Measurements from ENCODE around the gene SEC61A1.

DNA sequence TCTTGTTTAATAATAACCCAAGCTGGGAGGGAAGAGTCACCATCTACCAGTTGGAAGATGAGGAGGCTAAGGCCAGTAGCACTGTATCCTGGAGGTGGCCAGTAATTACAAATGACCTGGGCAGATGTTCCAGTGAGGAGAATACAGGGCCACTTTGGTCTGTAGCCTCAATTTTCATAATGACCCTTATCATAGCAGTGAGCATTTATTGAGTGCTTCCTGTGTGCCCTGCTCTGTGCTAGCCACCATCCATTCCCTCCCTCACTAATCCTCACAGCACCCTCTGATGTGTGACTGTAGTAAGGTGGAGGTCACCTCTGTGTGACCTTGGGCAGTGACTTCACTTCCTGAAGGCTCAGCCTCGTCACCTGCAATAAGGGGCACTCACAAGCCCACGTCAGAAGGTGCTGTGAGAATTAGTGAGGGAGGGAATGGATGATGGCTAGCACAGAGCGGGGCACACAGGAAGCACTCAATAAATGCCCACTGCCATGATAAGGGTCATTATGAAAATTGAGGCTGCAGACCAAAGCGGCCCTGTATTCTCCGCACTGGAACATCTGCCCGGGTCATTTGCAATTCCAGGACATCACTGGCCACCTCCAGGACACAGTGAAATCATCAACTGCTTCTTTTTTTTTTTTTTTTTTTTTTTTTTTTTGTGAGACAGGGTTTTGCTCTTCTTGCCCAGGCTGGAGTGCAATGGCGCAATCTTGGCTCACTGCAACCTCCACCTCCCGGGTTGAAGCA lies 64.4 kb downstream of the ABTB1 start:
- PRO-cap, result no peak

- PRO-cap, result no peak
Observed at GRCh38 chr3:127738160-127738694, 65.5 kb downstream of the ABTB1 start.

DNA sequence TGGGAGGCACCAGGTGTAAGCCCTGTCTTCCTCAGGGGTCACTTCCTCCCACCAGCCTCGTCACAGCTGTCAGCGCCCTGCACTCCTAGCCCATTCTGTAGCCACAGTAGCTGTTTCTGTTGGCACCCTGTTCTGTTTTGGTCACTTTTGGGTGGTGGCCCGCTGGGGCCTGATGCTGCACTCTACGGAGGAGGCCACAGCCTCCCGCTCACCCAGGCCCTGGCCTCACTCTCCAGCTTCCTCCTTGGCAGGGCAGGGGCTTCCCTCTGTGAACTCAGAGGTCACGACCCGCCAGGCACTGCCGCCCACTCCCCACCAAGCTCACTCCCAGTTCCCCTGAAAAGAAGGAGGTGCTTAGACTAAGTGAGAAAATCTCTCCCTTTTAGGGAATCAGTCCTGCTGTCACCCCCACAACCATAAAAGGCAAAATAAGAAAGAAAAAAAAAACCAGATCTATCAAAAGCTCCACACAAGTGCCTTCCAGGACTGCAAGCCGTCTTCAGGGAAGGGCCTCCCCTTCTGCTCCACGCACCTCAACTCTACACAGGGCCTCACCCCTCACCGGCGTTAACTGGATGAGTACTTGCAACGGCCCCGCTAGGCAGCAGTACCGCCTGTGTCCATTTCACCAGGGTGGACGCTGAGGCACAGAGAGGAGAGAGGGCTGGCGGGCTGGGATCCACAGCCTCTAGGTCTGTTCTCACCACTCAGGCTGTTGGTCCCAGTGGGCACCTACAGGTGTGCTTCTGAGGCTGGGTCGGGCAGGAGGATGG lies 68.2 kb downstream of the MGLL start:
- PRO-cap, result no peak

- PRO-cap, result unidirectional peak, minus-strand start at chr3:127916345
Observed at GRCh38 chr3:127916106-127916572, 1.1 kb downstream of the KBTBD12 start.

DNA sequence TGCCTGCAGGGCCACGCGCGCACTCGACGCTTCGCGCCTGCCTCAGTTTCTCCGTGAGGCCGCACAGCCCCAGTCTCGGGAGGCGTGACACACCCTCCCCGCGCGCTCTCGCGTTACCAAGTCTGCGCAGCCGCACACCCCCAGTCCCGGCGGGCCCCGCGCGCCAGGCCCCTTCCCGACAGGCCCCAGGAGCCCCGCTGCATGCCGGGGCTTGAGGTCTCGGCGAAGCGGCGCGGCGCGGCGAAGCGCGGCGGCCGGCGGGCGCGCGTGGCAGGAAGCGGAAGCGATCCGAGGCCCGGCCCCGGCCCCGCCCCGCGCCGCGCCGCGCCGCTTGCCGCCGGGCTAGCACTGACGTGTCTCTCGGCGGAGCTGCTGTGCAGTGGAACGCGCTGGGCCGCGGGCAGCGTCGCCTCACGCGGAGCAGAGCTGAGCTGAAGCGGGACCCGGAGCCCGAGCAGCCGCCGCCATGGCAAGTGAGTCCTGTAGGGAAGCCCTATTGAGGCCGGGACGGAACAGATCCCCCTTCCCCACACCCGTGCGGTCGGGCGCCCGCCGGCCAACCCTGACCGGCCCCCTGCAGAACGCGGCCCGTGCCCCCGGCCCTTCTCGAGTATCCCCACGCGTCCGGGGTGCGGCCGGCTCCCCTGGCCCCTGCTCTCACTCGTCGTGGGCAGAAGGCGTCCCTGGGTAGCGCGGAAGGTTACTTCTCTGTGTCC lies at the start of gene SEC61A1:
TSS of gene SEC61A1 (plus strand) at position 351 of the 716 bp plus-strand sequence.
- PRO-cap, result bidirectional peak, plus-strand start at position 356 of the sequence, minus-strand start at position 115 of the sequence

DNA sequence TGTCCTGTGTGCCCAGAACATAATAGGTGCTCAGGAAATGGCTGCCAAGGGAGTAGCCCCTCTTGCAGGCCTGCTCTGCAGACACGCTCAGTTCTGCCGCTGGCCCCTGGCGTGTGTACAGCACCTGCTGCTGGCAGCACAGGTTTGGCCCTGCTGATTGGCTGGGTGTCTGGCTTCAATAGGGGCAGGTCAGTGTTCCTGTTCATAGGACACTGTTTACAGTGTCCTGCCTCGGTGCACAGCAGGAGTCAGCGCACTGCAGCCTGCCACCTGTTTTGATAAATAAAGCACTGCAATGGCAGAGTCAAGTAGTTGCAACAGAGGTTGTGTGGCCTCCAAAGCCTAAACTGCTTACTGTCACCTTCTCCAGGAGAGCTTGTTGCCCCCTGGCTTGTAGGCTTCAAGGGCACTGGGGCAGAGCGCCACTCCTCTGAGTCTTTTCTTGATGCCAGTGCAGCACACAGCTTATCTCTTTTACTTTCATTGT lies 146.8 kb downstream of the DNAJB8 start:
- PRO-cap, result no peak

GRCh38 chr3:128323452-128324160 lies 143.1 kb downstream of the DNAJB8 start:
- PRO-cap, result no peak

- PRO-cap, result no peak
Observed at GRCh38 chr3:128366301-128366582, 100.4 kb downstream of the DNAJB8 start.

DNA sequence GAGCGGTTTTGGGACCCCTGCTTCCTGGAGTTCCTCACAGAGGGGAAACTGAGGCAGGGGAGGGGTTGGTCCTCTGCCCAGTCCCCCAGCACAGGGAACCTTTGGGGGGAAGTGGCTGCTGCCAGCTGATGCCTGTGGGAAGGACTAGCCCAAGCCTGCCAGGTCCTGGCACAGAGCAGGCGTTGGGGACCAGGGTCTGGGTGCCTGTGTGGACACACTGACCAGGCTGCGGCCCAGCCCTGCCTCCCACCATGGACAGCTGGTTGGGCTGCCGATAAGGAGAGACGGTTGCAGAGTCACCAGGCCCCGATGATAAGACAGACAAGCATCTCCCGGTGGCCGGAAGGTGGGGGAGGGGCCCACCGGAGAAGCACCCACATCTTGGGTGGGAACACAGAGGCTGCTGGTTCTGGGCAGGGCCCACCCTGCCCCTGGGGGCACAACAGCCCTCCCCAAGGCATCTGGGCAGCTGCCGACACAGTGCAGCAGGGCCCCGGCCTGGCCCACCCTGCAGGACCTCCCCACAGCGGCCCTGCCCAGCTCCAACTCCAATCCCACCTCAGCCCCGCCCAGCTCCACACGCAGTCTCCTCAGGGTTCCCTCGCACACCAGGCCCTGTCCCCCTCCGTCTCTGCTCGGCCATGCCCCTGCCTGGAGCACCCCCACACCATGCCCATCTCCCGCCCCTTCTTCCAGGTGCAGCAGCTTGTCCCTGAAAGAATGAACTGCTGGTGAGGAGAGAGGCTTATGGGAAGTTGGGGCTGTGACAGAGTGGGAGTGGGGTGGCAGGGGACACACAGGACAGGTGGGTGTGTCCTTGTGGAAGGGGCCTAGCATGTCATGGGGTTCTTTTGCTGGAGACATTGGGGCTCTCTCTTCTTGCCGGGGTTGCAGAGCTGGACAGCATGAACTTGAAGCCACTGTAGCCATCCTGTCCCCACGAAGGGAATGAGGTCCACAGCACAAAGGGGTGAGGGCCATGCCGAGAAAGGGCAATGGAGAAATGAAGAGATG lies 50.6 kb downstream of the DNAJB8 start:
- PRO-cap, result no peak

GRCh38 chr3:128426198-128427138 lies 40.2 kb downstream of the DNAJB8 start:
- PRO-cap, result no peak

GRCh38 chr3:128433021-128433548 lies 33.6 kb downstream of the DNAJB8 start:
- PRO-cap, result no peak

DNA sequence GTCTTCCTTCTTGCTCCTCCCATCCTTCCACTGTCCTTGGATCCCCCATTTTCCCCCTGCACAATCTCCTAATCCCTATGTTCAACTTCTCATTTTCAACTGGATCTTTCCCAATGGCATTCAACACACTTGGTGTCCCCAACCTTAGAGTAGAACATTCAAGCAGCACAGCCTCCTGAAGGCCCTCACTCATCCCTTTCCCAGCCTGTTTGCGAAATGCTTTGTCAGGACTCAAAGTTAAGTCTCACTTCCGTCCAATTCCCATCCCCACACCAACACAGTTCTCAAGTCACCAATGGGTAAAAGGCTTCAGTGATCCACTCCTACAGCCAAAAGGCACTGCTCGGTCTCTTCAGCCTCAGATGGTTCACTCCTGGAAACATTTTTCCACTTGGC lies 32.2 kb downstream of the RPN1 start:
- PRO-cap, result no peak

DNA sequence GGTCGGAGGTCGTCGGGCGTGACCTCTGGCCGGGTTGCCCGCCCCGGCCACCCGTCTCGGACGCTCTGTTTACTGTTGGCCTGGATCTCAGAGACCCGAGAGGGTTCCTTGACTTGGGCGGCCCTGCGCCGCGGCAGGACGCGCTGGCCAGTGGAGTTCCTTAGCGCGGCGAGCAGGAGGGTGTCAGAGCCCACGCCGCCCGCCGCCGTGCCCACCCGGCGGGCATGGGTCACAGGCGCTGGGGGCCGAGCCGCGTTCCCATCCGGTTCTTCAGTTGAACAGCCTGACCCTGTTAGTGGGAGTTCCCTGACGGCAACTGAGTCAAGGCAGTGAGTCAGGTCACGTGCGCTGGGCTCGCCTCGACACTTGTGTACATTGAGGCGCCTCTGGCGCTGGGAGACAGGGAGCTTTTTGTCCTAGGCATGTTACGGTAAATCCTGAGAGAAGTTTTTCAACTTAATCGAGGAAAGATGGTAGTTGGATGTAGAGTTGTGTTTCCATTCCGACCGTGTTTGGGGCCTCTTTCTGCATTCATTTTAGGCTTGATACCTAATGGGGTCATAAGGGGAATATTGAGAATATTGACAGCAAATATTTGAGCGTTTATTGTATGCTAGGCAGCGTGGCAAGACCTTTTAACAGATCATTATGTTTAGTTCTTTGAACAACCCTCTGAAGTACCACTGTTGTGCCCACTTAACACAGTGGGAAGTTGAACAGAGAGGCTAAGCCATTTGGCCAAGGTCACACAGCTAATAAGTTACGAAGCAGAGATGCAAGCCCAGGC lies 753 bp downstream of the RAB7A start:
- PRO-cap, result no peak

- PRO-cap, result no peak
Observed at GRCh38 chr3:128864320-128865026, 14.9 kb upstream of the ACAD9 start.

DNA sequence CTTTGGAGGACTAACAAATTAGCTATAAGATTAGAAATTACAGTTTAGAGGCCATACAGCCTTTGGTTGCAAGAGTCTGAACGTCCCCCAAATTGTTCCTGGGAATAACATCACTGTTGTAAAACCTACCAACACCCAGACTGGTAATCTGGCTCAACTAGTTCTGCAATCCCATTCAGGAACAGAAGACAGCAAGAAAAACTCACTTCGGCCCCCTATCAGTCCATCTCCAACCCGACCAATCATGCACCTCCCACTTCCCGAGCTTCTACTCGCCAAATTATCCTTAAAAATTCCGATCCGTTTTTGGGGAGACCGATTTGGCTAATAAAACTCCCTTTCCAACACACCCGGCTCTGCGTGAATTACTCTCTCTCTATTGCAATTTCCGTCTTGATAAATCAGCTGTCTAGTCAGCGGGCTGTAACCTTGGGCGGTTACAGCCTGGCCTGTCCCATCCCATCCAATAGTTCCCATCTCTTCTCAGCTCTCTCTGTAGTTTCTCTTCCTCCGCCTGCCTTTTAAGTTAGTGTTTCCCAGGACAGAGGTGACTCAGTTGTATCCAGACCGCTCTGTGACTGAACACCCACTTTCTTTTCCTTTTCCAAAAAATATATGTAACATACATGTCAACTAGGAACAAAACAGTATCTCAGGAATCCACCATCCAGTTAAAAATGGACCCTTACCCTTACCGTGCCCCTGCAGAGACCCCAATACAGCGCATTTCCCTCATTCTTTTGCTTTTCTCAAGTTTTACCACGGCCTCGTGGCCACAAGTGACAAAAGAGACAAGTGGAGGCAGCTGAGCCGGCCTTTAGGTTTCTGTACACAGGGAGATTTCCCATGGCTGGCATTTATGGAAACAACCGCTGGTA lies 740 bp upstream of the ACAD9 start:
- PRO-cap, result unidirectional peak, minus-strand start at position 495 of the sequence

GRCh38 chr3:128999002-128999547 lies 2.0 kb upstream of the EFCC1 start:
- PRO-cap, result no peak

DNA sequence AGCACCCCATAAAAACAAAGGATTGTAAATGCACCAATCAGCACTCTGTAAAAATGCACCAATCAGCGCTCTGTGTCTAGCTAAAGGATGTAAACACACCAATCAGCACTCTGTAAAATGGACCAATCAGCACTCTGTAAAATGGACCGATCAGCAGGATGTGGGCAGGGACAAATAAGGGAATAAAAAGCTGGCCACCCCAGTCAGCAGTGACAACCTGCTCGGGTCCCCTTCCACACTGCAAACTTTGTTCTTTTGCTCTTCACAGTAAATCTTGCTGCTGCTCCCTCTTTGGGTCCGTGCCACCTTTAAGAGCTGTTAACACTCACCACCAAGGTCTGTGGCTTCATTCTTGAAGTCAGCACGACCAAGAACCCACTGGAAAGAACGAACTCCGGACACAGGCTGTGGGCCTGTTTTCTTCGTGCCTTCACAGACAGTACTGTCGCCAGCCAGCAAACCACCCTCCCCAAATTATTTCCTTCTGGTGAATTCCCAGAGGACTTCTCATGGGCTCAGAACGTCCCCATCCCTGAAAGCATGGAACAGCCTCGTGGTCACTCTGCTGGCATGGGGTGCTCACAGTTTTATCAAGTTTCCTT lies 9.0 kb downstream of the GP9 start:
- PRO-cap, result no peak

DNA sequence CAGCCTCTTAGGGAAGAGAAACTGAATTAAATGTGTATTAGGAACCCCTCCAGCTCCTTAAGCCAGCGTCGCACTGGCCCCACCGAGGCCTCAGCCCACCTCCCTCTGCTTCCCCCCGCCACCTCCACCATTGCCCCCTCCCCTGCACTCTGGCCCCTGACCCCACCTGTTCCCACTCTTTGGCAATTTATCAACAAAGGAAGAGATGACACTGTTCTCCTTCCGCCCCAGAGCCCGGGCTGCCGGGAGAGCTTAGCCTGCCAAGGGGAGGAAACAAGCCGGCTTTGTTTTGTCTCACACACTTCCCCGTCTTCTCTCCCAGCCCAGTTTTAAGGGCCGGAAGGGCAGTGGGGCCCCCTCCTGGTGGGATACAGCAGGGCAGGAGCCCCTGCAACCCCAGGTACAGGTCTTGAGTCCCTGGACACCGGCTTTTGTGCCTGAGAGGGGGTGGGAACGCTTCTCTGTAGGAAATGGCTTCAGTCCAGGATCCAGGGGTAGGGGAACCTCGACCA lies 27.3 kb downstream of the GP9 start:
- PRO-cap, result no peak

GRCh38 chr3:129106084-129107094 lies 15.2 kb downstream of the RAB43 start:
- PRO-cap, result no peak

DNA sequence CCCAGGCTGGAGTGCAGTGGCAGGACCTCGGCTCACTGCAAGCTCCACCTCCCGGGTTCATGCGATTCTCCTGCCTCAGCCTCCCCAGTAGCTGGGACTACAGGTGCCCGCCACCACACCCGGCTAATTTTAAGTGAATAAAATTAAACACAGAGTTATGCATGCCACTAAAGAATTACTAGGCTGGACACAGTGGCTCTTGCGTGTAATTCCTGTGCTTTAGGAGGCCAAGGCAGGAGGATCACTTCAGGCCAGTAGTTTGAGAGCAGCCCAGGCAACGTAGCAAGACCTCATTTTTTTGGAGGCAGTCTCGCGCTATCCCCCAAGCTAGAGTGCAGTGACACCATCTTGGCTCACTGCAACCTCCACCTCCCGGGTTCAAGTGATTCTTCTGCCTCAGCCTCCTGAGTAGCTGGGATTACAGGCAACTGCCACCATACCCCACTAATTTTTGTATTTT lies 4.7 kb upstream of the ISY1 start:
- PRO-cap, result no peak